Trachea (tissue), 1 donor: ENCODE data around the gene TDRD10.

DNA sequence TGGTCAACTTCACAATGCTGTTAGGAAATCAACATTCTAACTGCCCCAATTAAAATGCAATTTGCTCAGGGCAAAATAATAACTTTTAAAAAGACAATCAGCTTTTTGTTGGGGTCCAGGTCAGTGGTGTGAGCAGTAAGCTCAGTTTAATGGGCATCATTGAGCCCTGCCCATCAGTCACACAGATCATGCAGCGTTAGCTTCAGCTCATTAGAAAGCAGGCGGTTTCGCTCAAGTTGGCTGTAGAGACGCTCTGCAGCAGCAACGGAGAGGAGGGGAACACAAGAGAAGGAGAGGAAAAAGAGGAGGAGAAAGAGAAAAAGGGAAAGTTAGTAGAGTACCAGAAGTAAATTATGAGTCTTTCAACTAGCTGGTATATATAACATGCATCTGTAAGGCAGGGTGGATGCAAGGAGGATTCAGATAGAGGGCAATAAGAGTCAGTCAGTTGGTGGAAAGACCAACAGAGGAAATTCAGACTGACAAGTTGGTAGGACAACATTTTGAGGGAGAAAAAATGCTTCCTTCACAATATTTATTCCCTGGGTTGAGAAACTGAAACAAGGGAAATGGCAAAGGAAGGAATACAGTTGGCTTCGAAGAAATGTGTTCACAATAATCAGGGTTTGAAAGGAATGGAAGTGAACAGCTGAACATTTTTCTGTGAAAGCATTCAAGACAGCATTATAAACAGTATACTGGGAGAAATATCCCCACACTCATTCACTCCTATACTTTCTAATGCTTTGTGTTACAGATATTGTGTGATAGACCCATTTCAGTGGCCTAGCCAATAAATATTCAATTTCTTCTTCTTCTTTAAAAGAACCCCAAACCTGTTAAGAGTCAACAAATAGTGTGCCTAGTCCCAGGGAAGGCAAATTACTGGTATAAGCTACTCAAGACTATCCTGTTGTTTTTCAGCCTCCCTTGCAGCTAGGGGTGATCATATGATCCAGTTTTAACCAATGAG is 32.8 kb downstream of the TPM3 start:
- PRO-cap, result no peak

- PRO-cap, result no peak
Measured at GRCh38 chr1:154234421-154235023, 13.8 kb downstream of the UBAP2L start.

DNA sequence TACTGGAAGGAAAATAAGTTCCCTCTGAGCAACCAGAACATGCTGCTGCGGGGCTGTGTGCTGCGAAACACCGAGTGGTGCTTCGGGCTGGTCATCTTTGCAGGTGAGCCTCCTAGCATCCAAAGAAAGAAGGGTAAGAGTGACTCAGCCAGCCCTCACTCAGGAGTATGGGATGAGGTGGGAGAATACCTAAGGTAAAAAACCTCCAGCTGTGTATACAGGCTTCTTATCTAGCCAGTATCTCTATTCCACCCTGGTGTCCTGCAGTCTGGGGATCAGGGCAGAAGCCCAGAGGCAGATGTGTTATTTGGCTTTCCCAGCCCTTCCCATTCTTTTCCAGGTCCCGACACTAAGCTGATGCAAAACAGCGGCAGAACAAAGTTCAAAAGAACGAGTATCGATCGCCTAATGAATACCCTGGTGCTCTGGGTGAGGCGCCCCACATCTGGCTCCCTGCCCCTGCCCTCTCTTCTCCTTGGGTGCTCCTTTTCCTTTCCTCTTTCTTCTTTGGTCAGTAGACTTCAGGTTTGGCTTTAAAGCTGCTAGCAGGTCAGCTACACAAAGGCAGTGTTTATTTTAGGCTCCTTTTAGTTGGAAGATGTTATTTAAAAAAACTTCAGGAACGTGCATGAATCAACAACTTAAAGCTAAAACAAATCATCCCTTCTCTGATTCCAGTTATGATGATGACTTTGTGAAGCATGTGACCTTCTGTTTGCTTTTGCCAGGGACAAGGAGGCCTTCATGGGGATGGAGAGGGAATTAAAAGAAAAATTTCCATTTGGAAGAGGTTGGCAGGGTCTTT is 9.0 kb downstream of the ATP8B2 start:
- PRO-cap, result unidirectional peak, minus-strand start at position 509 of the sequence

DNA sequence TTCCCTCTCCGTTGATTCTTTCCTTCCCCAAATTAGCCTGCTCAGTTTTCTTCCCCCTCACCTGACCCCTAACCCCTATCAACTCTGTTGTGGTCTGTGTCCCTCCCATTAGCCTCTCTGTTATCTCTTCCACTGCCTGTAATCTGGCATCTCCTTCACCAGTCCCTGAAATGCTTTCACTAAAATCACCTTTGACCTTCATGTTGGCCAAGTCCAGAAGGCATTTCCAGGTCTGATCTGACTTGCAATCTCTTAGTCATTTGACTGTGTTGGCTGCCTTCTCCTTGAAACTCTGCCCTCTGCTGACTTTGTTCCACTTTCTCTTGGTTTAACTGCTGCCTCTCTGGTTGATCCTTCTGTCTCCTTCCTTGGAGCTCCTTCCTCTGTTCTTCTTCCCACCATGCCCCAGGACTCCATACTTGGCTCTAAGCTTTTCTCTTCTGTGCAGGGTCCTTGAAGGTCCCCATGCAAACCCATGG is 28.2 kb downstream of the ATP8B2 start:
- PRO-cap, result no peak

DNA sequence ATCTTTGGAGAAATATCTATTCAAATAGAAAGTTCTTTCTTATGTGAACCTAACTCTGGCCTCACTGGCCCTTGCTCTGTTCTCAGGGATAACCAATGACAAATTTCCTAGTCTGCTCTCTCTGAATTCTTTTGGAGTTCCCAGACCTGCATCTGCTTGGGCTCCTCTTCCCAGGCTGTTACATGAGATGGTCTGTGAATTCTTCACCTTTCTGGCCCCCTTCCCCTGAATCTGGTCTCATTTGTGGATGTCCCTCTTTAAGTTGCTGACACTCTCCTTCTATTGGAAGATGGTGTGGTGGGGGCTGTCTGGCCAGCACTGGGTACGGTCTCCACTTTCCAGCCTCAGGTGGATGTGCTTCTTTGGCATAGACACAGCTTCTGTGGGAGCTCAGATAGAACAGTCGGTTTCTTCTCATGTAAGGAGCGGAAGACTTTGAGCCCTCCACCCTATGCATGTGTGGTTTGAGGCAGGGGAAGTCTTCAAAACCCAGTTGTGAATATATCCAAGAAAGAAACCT is 35.9 kb downstream of the IL6R start:
- PRO-cap, result no peak

GRCh38 chr1:154457586-154457837 is 44.5 kb upstream of the TDRD10 start:
- PRO-cap, result no peak

DNA sequence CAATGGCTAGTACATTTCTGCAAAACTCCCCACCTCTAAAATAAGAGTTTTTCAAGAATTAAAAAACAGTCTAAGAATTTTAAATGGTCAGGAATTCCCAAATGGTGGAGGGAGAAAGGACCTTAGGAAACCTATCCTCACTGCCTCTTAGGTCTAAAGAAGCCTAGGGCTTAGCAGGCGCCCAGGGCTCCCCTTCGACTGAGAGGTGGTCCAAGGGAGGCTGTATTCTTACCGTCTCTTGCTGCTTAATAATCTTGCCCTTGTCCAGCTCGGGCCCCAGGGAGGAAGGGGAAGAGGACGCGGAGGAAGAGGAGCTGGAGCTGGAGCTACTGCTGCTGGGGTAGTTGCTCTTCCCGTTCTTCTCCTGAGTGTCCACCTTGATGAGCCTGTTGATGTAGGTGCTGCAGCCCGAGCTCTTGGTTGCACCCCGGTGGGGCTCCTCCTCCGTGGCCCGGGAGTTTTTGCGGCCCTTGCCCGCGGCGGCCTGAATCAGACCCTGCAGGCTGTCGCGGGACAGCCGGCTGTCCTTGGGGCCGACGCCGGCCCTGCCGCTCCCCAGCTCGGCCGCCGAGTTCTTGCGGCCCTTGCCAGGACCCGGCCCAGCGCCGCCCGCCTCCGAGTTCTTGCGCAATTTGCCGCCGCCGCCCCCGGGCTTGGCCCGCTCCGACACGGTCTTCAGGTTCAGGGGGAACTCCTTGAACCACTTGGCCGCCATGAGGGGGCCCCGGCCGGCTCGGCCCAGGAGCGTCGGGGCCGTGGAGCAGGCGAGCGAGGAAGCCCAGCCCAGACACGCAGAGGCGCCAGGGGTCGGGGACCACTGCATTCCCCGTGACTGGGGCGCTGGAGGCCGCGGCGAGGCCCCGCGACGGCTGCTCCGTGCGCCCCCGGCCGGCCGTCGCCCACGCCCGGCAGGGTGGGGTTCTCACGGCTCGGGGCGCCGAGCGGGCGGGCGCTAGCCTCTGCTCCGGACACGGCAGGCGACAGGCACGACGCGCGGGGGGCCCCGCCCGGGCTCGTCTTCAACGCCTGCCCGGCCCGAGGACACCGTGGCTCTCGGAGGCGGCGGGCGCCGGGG is at the start of gene TDRD10:
Gene TDRD10 (plus strand): TSS at position 1,016 of the 1,075 bp plus-strand sequence.
- PRO-cap, result bidirectional peak, plus-strand start at position 671 of the sequence, minus-strand start at position 577 of the sequence

DNA sequence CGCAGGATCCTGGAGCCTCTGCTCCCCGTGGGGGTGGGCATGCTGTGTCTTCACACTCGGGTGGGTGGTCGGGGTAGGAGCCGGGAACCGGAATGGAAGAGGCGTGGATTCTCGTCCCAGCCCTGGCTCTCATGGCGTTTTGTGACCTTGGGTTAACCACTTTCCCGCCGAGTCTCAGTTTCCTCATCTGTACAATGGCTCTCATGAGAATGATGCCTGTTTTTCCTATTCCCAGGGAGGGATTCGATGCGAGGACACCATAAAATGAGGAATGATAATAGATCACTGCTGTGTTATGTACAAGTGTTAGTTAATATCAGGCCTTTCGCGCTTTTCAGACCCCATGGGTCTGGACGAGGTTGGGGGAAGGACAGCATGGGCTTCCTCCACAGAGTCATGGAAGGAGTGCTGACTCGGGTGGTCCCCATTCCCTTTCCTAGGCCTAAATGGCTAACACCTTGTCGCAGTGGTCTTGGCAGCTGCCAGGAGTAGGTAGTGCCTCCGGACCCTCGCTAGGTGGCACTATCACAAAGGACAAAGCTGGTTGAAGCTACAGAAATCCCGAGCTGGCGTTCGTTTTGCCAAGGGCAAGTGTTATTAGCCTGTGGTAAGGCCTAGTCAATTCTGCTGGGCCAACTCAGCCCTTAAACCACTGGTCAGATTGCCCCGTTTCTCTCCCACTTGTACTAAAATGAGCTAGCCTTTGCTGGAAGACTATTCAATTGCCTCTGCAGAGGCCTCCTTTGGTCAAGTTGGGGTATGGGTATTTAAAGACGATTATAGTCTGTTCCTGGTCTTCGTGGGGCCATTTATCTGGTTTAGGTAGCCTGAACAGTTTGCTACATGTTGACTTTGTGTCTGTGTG is 938 bp upstream of the UBE2Q1 start:
- PRO-cap, result unidirectional peak, minus-strand start at position 444 of the sequence

DNA sequence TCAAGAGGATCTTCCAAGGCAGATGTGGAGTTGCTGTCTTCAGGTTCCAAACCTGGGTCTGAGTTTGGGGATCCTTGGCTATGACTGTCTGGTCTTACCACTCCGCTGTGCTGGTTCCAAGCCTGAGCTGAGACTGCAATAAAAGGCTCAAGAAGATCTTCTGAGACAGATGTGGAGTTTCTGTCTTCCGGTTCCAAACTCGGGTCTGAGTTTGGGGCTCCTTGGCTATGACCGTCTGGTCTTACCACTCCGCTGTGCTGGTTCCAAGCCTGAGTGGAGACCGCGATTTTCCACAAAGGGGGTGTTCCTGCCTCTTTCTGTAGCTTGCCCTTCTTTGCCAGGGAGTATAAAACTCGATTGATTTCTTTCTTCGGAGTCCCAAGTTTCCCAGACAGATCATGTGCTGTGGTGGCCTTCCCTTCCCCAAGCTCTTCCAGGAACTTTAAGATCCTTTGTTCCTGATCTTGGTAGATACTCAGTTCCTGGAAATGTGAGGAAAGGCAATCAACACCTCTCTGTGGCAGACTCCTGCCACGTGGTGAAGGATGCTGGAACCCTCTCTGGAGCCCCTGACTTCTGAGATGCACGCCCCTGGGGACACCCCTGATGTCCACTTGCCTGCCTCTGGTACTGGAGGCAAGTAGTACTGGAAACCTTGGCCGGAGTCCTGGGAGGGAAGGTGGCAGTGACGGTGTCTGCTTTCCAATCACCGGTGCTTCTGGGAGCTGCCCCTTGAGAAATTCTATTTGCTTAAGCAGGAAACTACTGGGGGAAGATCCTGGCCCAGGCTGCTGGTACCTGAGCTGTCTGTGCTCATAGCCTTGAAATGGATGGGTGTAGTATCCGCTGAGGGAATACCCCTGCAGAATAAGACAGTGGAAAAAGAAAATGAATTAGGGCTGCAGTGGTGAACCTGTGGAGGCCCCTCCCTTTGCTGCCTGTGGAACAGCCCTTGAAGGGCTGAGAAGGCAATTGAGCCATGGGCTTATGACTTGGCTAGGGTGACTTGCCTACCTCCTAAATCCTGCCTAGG is 5.9 kb downstream of the ADAR start:
- PRO-cap, result no peak

DNA sequence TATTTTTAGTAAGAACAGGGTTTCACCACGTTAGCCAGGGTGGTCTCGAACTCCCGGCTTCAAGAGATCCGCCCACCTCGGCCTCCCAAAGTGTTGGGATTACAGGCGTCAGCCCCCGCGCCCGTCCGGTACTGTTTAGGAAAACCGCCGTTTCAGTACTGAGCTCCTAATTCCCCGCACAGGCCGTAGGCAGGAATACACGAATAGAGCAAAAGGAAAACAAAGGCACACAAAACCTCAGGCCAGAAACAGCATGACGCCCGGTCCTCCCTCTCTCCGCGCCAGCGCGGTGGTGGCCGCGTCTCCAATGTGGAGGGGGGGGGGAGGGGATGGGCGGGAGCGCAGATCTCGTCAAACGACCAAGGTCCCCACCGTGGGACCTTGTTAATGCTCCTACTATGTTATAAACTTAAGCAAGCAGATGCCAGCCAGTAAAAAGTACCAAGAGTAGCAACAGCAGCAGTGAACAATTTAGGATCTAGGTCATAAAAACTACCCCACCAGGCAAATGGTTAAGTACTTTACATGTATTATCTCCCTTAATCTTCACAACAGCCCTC is 609 bp upstream of the ADAR start:
- PRO-cap, result unidirectional peak, minus-strand start at position 137 of the sequence; unidirectional peak, minus-strand start at position 283 of the sequence

DNA sequence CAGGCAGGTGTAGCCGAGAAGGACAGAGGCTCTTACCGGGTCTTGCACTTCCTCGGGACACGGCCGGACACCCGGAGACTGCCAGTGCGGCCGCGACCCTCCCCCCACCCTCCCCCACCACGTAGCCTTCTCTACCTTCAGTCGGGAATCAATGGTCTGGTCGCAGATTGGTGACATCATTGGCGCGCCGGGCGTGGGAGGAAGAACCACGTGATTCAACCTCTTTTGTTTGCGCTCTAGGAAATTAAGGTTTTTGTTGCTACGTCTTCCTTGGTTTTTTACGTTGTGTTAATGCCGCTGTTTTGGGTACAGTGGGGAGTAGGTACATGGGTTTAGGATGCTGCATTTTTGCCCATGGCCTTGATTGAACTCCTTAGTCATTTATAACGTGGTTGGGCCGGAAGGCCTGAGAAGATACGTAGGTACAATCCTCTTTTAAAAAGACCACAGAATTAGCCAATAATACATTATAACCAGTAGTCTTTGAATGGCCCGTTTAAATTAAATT is 19.9 kb upstream of the ADAR start:
- PRO-cap, result bidirectional peak, plus-strand start at position 179 of the sequence, minus-strand start at position 150 of the sequence

- PRO-cap, result no peak
Measured at GRCh38 chr1:154628327-154628538, 20.2 kb upstream of the ADAR start.

DNA sequence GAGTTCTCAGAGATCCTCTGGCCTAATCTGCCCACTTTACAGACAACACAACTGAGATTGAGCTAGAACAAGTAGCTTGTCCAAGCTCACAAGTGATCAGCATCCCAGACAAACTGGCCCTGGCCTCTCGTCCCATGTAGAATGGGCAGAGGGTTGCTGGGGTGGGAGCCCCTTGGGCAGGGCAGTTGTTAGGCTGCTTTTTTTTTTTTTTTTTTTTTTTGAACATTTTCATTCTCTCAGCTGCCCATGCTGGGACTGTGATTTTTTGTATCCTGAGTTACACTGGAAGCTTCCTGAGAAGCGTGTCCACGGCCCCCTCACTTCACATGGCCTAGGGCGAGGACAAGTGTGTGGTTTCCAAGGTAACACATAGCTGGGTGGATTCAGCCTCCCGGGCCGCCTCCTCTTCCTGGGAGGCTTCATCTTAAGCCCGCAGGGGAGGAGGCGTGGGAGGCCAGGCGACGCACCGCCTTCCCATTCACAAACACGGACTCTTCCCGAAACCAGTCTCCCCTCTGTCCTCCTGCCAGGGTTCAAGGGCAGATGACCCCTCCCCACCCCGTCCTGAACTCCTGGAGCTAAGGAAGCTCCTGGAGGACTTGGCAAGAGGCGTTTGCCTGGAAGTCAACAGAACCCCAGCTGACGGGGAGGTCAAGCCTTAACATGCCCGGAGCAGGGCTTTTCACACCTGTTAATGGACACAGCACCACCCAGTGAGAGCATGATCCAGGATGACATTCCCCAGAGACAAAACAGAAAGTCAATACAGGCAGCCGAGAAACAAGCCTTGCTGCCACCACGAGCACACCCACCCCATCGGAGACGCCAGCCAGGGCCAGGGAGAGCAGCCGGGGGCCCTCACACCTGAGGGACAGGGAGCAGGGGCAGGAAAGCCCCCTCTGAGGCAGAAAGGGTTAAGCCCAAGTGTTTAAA is 56.8 kb downstream of the KCNN3 start:
- PRO-cap, result no peak

DNA sequence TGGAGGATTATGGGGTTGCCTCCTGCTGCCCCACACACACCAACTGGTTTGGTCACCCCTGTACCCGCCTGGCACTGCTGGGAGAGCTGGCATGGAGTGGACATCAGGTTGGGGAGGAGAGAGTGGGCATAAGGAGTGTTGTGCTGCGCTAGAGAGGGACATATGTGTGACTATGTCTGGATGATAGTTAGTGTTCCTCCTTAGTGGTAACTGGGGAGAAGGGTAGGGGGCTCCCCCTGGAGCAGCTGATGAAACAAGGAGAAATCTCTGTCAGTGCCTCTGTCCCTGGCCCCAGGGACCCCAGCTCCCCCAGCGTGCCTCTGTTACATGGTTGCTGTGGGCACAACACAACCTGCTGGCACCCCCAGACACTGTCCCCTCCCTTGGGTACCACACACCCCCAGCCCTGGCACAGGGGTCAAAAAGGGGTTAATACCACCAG is 1.9 kb downstream of the ZBTB7B start:
- PRO-cap, result no peak

GRCh38 chr1:155018165-155018743 is 15.3 kb downstream of the DCST2 start:
- PRO-cap, result no peak

DNA sequence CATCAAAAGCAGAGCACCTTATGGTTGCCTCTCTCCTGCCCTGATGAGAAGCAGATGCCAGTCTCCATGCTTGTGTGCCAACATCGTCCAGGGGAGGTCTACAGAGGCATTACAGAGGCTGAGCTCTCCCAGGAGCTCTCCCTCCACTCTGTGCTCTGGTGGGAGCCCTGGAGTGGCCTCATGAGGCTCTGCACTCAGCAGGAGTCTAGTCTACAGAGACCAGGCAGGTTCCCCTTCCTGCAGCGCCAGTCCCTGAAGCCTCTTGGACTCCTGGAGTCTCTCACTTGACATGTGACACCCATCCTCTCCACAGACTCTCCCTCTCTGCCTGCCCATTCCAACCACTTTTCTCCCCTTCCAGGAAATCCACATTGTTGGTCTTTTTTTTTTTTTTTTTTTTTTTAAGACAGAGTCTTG is 3.4 kb downstream of the DCST1 start:
- PRO-cap, result no peak

- PRO-cap, result no peak
Measured at GRCh38 chr1:155082358-155082939, 3.8 kb downstream of the EFNA3 start.

GRCh38 chr1:155082940-155083669 is 4.5 kb downstream of the EFNA3 start:
- PRO-cap, result no peak

DNA sequence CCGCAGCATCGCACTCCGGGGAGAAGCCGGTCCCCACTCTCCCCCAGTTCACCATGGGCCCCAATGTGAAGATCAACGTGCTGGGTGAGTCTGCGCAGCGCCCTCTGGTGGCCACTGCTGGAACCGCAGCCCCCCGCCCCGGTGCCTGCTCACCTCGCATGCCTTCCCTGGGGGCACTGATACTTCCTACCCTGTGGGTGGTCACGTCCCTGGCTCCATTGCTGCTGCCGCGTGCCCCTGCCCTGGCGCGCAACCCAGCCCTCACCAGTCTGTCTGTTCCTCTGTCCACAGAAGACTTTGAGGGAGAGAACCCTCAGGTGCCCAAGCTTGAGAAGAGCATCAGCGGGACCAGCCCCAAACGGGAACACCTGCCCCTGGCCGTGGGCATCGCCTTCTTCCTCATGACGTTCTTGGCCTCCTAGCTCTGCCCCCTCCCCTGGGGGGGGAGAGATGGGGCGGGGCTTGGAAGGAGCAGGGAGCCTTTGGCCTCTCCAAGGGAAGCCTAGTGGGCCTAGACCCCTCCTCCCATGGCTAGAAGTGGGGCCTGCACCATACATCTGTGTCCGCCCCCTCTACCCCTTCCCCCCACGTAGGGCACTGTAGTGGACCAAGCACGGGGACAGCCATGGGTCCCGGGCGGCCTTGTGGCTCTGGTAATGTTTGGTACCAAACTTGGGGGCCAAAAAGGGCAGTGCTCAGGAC is 7.6 kb downstream of the EFNA3 start:
- PRO-cap, result no peak

- PRO-cap, result no peak
Measured at GRCh38 chr1:155125261-155125842, 2.3 kb upstream of the EFNA1 start.